Pericardium fibroblast (primary cell): ENCODE data around the genes GZF1 and CST2.

DNA sequence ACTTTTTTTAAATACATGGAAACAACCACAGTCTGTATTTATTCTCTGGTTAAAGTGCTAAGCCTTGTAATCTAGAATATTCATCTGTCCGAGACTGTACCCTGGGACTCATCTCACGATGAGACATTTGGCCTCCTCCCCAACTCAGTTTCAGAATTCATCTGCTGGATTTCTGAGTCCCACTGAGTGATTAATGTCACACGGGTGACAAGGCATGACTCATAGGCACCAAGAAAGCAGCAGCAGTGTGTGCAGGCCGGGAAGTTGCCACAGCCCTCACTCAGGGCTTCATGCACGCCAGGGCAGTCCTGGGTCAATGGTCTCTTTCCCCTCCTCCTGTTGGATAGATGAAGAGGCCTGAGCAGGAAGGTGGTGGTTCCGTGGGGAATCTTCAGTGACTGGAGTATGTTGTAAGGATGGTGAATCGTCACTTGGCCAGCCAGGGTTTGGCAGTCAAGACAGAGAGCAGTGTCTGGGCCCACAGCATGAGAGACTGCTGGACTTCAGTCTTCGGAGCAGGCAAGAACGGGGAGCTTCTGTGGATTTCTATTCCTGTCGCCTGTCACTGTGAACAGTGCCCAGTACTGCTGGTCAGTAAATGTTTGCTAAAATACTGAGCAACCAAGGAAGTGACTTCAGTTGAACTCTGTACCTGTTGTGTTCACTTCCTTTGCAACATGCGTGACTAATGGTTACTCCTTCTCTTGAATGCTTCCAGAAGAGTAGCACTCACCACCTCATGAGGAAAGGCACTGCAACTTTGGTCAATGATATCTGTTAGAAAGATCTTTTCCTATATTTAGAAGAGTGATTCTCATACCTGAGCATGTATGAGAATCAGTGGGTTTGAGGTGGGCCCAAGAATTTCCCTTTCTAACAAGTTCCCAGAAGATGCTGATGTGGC lies 62.0 kb upstream of the CD93 start:
- RAMPAGE, long total RNA, result no peak

DNA sequence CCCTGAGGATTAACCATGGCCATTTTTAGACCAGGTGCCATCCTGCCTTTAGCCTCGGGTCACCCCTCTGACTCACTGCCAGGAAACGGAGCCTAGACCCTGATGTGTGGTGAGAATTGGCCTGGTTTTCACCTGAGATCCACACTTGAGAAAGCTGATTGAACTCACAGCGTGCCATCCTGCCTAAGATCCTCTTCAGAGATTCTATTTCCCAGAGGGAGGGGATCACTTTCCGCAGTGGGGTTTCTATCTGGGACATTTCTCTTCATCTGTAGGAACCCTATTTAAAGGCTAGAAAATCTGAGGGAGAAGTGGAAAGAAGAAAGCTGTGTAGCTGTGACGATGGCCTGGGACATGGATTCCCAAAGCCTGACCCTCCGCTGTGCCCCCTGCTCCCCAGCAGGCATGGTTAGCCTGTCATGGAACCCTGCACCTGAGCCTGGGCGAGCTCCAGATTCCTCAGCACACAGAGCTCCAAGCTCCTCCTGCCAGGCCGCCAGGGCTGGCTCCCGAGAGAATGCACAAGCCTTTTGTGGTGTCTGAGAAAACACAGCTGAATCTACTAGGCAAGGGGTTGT lies 64.0 kb upstream of the CD93 start:
- RAMPAGE, long total RNA, result no peak

GRCh38 chr20:23156034-23156482 lies 69.9 kb upstream of the CD93 start:
- RAMPAGE, long total RNA, result no peak

DNA sequence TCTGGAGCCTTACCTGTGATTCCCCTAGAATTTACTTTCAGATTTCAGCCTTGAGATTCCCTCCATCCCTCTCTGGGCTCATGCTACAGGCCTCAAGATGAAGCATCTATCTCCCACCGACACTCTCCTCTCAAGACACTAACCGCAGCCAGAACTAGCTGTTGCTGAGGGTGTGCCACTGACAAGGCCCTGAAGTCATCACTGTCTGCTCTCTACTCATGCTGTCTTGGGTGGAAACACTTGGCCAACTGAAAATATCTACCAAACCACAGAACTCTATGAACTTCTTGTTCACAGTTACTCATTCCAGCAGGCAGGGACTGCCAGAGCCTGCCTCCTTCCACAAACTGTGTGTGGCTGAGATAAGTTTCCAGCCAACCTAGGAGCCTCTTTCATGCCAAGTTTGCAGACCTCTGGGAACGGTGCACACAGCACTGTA lies 45.6 kb upstream of the NXT1 start:
- RAMPAGE, long total RNA, result no peak

DNA sequence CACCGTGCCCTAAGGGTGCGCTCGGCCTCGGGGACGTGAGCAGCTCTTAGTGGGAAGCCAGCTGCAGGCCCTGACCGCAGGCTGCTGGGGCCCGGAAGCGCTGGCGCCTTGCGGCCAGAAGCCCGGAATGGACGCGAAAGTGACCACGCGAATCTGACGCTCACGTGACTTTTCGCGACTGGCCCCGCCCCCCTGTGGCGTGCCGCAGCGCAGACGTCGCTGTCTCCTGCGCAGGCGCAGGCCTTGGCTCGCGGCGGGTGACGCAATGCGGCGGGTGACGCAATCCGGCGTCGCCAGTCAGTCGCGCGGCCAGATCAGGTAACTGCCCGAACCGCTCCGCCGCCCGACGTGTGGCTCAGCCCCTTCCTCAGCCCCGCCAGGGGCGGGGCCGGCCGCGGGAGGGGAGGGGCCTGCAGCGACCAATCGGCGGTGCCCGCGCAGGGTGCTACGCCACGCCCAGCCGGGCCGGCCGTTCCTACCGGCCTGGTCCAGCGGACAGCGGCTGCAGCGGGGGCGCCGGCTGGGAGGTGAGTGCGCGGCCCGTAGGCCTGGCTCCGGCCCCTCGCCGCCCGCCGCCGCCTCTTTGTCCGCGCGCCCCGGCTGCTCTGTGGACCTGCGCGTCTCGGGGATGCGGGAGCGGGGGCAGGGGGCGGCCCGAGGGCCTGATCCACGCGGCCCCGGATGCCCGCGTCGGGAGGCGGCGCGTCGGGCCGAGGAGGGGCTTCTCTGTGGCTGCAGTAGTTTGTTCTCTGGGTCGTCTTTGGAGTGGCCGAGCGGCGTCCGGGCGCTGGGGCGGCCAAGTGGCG lies at the start of gene GZF1:
Gene GZF1, plus strand, starts transcription at position 472 of the 806 bp plus-strand sequence.
- RAMPAGE, long total RNA, result no peak

GRCh38 chr20:23626302-23626639 lies 11.5 kb downstream of the CST3 start:
- RAMPAGE, long total RNA, result no peak

GRCh38 chr20:23630530-23630867 lies 7.3 kb downstream of the CST3 start:
- RAMPAGE, long total RNA, result no peak

GRCh38 chr20:23826641-23826840 lies at the start of gene CST2:
TSS of gene CST2 (minus strand) at chr20:23826729.
- RAMPAGE, long total RNA, result no peak

DNA sequence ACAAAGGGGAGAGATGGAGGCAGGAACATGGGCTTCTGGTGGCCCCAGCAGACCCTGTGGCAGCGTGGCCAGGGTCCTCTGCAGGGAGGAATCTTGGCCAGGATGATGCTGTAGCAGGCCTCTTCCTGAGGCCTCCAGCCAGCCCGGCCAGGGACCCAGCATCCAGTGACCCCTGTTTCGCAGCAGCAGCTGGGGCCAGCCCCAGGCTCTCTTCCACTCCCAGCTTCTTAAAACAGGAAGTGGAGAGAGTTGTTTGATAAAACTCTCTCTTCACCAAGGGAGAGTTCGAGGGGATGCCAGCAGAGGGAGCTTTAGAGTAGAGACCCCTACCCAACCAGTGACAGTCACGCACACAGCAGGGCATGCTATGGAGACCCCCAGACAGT lies 10.1 kb downstream of the GGTLC1 start:
- RAMPAGE, long total RNA, result no peak

- RAMPAGE, long total RNA, result no peak
Measured at GRCh38 chr20:24095697-24096187, 107.2 kb upstream of the GGTLC1 start.

- RAMPAGE, long total RNA, result no peak
Measured at GRCh38 chr20:24930991-24931919, 17.8 kb upstream of the CST7 start.

GRCh38 chr20:24963781-24964256 lies 14.8 kb downstream of the CST7 start:
- RAMPAGE, long total RNA, result no peak

DNA sequence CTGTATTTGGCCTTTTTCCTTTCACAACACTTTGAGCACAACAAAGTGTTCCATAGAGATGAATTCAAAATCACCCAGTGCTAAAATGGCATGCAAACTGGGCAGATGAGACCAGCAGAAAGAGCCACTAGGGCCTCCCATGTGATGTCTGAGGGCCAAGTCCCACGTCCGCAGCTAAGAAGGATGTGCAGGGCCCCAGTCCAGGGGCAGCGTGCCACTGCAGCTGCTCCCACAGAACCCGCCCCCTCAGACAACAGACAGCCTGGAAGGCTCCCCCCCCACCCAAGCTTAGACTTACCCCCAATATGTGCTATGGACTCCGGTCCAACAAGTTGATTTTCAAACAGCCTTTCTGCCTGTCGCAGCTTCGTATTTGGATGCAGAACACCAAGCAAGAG lies 14.1 kb downstream of the APMAP start:
- RAMPAGE, long total RNA, result no peak

DNA sequence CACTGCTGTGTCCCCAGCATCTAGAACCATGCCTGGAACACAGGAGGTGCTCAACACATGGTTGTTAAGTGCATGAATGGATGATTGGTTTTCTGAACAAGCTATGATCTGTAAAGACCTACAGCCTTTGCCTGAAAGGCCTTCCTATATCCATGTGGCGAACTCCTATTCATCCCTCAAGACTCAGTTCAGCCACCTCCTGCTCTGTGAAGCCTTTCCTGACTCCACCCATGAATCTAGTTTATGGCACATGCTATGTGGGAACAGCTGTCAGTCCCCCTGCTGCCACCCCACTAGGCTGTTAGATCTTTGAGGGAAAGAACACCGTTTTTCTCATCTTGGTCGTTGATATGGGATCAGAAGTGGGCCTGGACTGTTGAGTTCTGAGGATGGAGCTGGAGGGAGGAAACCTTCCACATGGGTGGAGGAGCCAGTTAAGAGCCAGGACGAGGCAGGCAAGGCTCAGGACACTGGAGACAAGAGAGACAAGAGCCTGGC lies 17.9 kb upstream of the APMAP start:
- RAMPAGE, long total RNA, result no peak

GRCh38 chr20:25012539-25013263 lies 20.1 kb upstream of the APMAP start:
- RAMPAGE, long total RNA, result no peak

- RAMPAGE, long total RNA, result no peak
Measured at GRCh38 chr20:25013317-25013692, 20.8 kb upstream of the APMAP start.

GRCh38 chr20:25090587-25091248 lies 8.8 kb upstream of the VSX1 start:
- RAMPAGE, long total RNA, result no peak

DNA sequence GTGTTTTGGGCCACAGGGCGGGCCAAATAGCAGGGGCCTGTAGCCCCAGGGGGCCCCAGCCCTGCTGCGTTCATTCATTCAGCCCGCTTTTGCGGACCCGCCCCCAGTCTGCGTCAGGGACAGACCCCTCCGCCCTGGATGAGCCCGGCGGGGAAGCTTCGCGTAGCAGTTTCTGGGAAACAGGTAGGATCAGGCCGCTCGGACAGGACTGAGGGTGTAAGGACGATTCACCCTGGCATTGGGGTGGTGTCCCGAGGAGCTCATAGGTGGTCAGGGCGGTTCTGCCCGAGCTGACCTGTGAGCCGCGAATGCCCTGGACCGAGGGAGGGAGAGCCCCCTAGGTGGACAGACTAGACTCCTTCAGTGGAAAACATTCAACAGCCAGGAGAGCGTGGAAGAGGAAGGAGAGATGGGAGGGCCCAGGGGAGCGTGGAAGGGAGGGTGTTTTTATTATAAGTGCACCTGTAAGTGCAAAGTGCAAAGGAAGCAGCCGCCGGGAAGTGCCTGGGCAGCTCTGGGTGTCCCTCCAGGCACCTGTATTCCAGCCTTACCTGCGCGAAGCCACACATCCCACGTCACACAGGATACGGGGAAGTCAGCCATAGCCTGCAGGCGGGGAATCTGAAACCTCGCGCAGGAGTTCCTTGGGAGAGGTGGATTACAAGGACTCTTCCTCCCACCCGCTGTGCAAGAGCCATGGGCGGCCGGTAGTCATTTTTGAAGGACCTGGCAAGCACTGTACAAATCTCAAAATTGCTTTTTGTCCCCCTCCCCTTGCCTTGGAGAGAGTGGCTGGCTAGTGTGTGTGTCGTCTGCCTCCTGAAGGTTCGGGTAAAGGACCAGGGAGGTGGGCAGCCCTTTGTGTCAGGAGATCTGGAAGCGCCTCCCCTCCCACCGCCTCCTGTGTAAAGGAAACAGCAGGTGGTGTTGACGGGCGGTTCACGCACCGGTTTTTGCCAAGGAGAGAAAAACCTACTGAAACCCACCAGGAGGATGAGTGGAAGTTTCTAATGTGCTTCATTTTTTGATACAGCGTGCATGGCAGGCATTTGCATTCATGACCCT lies 892 bp downstream of the ENTPD6 start:
- RAMPAGE, long total RNA, result no peak

DNA sequence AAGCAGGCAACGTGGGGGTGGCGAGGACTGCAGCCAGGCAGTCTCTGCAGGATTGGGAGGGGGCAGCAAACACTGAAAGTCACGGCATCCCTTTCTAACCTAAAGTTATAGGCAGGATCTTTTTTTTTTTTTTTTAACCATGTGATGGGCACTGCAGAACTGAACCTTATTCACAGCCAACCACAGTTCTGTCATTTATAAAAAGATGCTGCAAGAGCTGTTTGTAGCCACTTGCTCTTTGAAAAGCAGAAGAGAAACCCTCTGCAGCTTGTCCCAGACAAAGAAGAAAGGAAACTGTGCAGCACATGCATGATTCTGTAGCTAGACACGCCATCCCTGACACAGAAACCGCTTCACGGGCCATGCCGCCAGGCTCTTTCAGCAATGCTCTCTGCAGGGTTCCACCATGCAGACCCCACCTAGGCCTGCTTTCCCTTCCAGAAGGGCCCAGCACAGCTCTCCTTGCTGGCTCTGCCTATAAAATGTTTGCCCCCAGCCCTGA lies 70.7 kb downstream of the PYGB start:
- RAMPAGE, long total RNA, result no peak

- RAMPAGE, long total RNA, result no peak
Measured at GRCh38 chr20:25360873-25361418, 29.7 kb downstream of the ABHD12 start.